CD14-positive monocyte (primary cell): ENCODE measurements around the gene RAD52.

GRCh38 chr12:166866-167411 lies 47.0 kb downstream of the SLC6A12 start:
- CAGE, long polyA plus RNA, result no peak

GRCh38 chr12:180403-180901 lies 33.5 kb downstream of the SLC6A12 start:
- CAGE, long polyA plus RNA, result no peak

DNA sequence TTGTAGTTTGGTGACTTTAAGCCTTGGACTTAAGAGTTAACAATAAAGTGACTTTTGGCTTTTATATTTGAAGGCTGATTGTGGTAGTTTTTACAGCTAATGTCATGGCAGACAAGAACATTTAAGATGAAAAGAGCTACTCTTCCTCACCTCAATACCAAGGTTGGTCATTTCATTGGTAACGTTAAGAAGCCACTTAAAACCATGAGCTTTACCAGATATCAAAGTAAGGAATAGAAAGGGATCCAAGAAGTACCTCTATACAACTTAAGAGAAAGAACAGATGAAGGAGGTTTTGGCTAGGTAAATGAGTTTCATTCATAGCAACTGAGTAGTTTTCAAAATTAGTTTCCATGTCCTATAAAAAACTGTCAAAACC lies 23.7 kb upstream of the SLC6A13 start:
- CAGE, long polyA plus RNA, result no peak

- CAGE, long polyA plus RNA, result no peak
Measured at GRCh38 chr12:295488-295896, 32.9 kb upstream of the SLC6A13 start.

GRCh38 chr12:459082-459419 lies 688 bp upstream of the B4GALNT3 start:
- CAGE, long polyA plus RNA, result no peak

- CAGE, long polyA plus RNA, result no peak
Measured at GRCh38 chr12:480827-481990, 21.5 kb downstream of the B4GALNT3 start.

- CAGE, long polyA plus RNA, result no peak
Measured at GRCh38 chr12:516157-517299, 56.8 kb downstream of the B4GALNT3 start.

DNA sequence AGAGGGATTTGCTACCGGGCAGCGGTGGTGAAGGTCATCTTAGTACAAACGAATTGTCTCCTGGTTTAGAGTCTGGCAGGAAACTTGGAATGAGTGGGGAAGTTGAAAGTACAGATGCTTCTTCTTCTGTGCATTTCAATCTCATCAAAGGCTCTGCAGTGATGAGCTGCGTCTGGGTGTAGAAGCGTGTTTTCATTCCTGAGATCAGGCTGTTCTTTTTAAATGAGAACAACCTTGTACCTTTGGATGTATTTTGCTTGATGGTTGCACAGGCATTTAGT lies 2.1 kb downstream of the WNK1 start:
- CAGE, long polyA plus RNA, result no peak

DNA sequence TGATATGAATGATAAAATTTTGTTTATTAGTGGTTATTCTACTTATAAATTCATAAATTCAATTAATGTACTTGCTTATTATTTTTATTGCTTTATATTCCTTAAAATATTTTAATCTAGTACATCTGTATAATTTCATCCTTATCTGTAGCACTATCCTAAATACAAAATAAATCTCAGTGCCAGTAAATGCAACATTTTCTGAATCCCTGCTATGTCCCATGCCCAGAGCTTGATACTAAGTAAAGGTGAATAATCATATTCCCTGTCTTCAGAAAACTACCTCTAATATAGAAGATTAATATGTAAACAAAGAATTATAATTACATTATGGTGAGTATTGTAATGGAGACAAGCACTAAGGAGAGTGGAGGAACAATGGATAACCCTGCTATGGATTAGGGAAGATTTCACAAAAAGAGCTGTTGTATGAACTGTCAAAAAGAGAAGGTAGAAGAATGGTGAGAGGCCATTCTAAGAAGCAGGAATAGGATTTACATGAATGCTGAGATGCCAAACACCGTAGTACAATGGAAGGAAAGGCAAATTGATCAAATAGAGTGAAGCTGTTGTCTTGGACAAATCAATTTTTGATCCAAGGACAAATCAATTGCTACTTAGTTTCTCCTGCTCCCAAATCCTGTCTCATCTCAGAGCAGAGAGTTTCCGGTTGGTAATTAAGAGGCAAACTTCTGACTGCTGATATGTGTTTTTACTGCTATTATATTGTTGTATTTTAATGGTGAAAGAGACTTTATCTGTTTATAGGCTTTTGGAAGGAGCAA lies 81.5 kb downstream of the WNK1 start:
- CAGE, long polyA plus RNA, result no peak

DNA sequence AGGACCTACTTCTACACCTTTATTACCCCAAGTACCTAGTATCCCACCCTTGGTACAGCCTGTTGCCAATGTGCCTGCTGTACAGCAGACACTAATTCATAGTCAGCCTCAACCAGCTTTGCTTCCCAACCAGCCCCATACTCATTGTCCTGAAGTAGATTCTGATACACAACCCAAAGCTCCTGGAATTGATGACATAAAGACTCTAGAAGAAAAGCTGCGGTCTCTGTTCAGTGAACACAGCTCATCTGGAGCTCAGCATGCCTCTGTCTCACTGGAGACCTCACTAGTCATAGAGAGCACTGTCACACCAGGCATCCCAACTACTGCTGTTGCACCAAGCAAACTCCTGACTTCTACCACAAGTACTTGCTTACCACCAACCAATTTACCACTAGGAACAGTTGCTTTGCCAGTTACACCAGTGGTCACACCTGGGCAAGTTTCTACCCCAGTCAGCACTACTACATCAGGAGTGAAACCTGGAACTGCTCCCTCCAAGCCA lies 63.9 kb downstream of the RAD52 start:
- CAGE, long polyA plus RNA, result no peak

DNA sequence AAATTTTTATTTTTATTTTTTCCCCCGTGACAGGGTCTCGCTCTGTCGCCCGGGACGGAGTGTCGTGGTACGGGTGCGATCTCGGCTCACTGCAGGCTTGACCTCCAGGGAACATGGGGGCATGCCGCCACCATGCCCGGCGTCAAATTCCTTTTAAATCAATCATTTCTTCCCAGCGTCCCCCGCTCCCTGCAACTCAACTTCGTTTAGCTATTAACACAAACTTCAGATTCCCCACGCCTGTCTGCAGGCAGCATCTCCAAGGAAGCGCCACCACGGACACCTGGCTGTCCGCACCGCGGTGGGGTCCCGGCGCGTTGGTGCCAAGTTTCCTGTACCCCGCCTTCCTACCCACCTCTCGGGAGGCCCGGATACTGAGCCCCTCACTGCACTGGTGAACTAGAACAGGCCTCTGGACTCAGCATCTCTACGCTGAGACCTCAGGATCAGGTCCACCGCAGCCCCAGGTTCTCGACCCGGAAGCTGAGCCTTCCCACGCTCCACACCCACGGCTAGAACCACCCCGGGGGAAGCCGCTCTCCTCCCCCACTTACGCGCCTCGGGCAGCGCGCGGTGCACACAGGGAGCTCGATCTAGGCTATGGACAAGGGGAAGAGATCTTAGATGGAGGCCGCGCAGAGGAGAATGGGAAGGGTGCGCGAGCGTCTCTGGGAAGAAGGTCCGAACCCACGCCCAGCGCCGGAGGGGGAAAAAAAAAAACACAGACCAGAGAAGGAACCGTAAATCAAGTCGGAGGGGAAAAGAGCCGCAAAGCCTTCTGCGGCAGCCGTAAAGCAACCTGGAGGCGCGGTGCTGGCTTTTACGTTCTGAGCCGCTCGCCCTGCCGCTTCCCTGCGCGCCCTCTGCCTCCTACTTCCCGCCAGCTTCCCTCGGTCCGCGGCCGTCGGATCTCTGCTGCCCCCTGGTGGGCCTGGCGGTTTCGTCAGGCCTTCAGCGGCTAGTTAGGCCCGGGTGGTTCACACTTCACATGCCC lies at the start of gene RAD52:
RAD52 (minus strand) TSS at position 647 of the 994 bp plus-strand sequence.
- CAGE, long polyA plus RNA, result no peak

DNA sequence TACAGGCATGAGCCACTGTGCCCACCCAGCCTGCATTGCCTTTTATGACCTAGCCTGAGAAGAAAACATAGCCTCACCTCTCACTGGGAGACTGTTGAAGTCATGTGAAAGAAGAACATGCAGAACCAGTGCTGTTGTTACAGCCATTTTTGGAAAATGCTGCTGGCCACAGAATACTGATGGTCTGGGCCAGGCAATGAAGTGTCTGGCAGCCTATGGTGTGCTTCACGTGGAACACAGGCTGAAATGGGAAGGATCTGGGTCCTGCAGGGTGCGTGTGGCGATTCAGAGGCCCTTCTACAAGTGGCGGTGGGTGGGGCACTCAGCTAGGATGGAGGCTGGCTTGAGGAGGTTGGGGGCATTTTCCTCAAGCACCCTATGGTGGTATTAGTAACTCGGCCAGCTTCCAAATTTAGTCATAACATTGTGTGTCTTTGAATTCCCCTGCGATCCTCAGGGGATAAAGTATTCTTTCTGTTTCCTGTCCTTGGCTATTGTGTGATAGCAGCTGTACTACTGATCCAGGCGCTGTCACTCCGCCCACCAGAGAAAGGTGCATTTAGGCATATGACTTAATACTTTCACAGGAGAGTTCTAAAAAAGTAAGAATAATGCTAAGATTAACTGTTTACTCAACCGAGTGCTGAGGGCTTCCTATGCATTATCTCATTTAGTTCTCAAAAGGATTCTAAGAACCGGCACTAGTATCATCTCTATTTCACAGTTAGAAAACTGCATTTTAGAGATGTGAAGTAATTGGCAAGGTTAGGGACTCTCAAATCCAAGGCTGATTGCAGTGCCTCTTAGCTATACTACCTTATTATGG lies 9.2 kb upstream of the RAD52 start:
- CAGE, long polyA plus RNA, result no peak

- CAGE, long polyA plus RNA, result no peak
Measured at GRCh38 chr12:1022923-1023525, 32.0 kb downstream of the ERC1 start.

DNA sequence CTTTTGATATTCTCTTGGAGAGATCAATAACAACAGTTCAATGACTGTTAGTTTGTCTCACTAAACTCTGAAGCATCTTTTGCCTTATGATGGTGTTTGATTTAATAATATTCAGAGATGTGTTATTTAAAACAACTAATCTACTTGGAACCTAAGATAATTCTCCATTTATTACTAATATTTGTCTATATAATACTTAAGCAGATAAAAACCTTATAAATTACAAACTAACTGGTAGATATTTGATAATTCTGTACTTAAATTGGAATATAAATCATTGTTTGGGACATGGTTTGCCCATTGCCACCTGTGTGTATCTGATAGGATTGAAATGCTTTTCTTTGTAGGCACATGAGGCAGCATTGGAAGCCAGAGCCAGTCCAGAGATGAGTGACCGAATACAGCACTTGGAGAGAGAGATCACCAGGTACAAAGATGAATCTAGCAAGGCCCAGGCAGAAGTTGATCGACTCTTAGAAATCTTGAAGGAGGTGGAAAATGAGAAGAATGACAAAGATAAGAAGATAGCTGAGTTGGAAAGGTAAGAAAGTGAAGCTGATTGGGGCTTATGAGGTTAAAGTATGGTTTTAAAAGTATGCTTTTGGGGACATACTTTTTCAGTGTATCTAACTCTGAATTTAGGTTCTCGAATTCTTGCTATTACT lies 198.6 kb downstream of the ERC1 start:
- CAGE, long polyA plus RNA, result no peak

DNA sequence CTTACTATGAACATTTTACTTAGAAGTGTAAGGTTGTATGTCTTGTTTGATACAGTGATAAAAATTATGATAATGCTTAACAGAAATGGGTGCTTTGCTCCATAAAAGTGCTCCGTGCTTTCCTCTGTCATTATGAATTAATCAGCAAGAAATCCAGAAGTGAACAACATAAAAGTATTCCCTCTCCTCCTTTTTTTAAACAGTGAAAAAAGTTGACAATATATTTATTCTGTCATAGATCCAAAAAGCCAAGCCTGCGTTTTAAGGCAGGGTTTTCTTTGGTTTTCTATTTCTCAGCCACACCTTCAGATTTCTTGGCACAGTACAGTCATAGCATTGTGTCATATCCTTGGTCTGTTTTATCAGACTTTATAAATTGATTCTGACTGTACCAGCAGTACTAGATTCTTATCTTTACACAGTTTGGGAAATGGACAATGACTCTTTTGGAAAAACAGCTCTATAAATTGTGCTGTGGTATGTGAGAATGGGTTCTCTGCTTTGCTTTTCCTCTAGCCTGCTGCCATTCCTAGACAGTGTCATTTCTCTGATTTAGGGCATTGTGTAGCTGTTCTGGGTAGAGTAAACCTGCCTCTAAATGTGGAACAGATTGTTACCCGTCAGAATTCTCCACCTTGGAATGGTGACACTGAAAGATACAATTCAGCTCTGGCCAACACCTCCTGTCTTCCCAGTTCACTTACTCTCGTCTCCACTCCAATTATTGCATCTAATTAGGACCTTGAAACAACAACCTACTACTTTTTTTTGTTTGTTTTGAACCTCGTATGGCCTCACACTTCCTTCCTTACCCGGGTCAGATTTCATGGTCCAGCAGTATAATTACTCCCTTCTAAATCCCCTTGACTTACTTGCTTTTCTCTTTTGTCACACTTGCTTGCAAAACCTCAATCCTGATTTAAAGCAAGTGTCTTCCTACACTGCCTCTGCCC lies 226.2 kb downstream of the ERC1 start:
- CAGE, long polyA plus RNA, result no peak

DNA sequence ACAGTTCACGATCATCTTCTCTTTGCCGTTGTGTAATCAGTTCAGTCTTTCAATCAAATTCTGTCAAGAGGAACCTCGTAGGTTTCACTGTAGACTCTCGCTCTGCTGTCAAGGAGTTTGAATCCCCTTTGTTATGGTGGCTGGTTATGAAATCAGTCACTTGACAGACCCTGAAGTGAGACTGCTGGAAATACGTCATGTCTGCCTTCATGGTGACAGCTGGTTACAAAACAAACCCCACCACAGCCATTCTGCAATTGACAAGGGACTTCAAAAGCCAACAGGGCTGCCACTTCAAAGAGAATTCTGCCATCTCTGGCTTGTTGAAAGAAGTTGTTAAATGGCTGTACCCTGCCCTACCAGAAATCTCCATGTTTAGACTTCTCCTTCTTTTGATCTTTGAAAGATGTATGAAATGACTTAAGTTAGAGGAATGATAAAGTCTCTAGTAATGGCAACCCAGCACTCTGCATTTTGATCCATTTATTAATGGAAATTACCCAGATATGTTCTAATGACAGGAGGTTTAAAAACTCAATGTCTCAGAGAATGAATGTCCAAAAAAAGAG lies 286.9 kb downstream of the ERC1 start:
- CAGE, long polyA plus RNA, result no peak

DNA sequence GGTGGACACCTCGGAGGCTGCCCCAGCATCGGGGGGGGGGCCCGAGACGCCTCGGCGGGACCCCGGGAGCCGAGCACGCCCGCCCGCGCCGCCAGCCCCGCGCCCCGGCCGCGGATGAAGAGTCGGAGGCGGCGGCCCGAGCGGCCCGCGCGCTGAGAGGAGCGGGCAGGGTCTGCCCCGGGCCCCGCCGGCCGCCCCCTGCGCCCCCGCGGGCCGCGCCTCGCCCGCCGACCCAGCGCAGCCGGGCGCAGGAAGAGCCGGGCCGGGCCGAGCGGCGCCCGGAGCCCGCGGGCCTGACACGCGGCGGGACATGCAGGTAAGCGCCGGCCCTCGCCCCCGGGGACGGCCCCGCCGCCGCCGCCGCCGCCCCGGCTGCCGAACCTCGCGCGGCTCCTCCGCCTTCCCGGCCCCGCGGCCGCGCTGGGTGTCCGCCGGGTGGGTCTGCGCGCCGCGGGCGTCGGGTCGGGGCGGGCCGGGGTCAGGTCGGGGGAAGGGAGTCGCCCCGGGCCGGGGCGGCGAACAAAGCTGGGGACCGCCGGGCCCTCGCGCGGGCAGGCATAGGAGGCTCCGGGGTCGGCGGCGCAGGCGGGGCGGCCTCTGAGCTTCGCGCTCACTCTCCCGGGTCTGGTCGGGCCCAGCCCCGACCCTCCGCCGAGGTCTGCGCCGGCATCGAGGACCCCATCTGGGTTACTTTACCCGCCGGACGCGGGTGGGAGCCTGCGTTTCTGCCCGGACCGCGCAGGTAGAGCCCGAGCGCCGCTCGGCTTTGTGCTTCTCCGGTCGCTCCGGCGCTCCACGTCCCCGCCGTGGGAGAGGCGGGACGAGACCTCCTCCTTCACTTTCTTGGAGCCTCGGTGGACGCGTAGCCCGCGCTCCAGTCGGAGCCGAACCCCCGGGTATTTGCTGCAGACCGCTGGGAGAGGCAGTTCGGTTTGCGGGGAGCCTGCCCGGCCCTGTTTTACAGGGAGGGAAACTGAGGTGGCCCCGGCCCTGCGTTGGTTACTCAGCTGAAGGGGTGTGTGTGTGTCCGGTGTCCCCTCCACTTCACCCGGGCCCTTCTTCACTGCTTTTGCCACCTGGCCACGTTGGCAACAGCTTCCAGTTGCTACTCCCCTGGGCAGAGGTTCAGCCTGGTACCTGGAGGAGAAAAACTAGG lies 63.4 kb downstream of the FBXL14 start:
- CAGE, long polyA plus RNA, result no peak

GRCh38 chr12:1605137-1605552 lies 10.8 kb upstream of the FBXL14 start:
- CAGE, long polyA plus RNA, result no peak

- CAGE, long polyA plus RNA, result no peak
Measured at GRCh38 chr12:1634115-1634706, 5.2 kb downstream of the WNT5B start.

- CAGE, long polyA plus RNA, result no peak
Measured at GRCh38 chr12:1645716-1646406, 16.8 kb downstream of the WNT5B start.